NCI-H460 (cell line): ENCODE measurements around the gene RTP5.

DNA sequence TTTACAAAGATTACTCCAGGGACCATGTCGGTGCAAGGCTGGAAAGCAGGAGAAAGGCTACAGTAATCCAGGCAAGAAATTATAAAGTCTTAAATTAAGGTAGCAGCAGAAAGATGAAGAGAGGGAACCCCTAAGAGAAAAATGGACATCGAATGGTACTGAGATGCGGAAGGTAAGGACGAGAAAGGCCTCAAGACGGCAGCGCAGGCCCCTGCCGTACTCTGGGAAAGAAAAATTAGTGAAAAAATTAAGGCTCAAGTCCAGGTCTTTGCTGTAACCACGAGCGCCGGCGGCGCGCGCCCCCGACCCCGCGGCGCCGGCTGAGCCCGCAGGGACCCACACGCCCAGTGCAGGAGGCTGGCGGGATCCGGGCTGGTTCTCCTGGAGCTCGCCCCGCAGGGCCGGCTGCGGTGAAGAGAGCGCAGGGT is 584 bp downstream of the PASK start:
RAMPAGE:
- cytosol, long total RNA, result no peak
- long total RNA, result no peak
- nucleus, long total RNA, result no peak

DNA sequence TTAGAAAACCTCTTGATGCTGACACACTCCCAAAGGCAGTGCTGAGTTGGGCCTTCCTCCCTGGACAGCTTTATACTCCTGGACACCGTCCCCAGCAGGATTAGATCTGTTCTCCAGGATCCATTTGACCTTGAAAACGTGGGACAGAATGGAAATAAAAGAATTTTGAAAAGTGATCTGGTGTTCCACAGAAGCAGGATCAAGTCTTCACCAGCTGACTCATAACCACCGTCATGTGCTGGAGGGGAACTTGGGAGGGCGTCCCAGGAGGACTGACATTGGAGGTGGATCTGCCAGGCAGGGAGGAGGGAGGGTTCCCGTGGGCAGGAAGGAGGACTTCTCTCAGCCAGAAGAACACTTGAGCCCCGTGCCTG is 11.2 kb downstream of the PPP1R7 start:
RAMPAGE:
- cytosol, long total RNA, result no peak
- long total RNA, result no peak
- nucleus, long total RNA, result no peak

DNA sequence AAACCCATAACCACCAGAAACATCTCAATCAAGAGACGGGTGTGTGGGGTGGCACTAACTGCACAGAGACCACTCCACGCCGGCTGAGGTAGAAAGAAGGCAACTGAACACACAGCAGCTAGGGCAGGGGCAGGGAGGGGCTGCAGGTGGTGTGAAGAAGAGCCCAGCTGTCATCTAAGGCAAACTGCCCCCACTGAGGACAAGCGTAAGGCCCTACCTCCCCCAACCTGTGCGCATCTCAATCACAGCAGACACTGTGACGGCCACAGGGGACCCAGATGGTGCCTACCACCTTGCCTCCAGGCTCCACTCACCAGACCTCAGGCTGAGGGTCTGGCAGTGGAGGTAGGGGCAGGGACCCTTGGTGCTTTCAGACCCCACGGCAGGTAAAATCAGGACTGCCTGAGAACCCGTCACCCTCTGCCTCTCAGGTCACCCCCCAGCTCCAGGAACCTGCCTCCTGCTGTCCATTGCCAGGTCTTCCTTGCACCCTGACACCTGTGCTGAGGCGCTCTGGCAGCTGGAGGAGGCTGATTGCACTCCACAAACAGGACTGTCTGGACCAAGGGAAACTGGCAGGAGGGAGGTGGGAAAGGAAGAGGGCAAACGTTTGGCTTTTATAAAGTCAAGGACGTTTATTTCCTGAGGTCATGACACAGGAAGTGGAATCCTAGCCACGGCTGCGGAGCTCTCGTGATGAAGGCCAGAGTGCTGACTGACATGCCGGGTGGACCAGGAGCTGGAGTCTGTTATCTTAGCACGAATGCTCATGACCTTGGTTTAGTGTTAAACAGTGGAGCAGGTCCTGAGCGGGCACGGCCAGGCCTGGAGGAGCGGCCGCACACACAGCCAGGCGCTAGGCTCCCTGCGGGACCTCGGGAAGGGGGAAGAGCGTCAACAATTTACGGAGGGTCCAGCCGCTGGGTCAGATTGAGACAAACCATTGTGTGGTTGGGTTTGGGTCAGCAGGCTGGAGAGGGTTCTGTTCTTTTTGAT is 40.4 kb downstream of the ANO7 start:
RAMPAGE:
- cytosol, long total RNA, result no peak
- long total RNA, result no peak
- nucleus, long total RNA, result no peak

DNA sequence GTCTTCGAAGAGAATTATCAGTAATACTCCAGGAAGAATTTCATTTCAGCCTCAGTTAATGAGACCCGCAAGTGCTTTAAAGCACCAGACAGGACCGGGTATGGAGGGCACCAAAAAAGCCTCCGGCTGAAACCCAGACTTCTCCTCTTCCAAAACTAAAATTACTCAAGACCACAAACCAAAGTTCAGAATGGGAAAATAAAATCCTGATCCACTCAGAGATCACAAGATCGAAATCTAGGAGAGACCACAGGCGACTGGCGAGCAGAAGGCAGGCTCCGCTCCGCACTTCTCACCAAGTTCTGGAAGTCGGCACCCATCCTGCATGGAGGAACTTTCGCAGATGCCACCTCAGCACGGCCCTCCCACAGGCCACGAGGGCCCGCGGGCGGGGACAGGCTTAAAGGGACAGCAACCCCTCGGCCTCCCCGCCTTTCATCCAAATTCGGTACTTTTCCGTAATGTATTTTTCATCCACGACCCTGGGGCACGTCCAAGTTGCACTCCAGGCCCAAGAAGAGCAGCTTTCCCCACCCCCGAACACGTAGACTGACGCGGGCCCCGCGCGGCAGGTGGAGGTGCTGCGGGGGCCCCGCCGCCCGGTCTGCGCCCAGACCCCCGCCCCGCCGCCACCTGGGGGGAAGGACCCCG is 43.7 kb downstream of the HDLBP start:
RAMPAGE:
- cytosol, long total RNA, result no peak
- long total RNA, result no peak
- nucleus, long total RNA, result no peak

DNA sequence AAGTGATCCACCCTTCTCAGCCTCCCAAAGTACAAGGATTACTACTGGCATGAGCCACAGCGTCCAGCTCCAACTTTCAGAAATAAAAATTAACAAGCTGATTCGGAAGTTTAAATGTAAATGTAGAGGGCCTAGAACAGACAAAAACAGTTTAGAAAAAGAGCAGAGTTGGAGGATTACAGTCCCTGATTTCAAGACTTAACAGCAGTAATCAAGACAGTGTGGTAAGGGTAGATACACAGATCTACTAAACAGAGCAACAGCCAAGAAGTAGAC is 15.8 kb downstream of the SEPTIN2 start:
RAMPAGE:
- cytosol, long total RNA, result no peak
- long total RNA, result no peak
- nucleus, long total RNA, result no peak

DNA sequence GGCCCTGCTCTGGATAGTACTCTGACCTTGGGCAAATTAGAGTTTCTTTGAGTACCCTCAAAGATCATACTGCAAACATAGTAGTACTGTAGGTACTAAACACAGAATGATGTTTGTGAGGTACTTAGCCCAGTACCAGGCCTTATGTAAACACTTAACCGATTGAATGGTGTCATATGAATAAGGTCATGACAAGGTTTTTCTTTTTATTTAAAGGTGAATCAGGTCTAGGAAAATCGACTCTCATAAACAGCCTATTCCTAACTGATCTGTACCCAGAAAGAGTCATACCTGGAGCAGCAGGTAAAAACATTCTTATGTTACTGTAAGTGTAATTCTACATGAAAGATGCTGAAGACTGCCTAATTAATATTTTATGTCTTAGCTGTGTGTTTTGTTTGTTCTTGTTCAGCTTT is 19.2 kb downstream of the SEPTIN2 start:
RAMPAGE:
- cytosol, long total RNA, result no peak
- long total RNA, result no peak
- nucleus, long total RNA, result no peak

DNA sequence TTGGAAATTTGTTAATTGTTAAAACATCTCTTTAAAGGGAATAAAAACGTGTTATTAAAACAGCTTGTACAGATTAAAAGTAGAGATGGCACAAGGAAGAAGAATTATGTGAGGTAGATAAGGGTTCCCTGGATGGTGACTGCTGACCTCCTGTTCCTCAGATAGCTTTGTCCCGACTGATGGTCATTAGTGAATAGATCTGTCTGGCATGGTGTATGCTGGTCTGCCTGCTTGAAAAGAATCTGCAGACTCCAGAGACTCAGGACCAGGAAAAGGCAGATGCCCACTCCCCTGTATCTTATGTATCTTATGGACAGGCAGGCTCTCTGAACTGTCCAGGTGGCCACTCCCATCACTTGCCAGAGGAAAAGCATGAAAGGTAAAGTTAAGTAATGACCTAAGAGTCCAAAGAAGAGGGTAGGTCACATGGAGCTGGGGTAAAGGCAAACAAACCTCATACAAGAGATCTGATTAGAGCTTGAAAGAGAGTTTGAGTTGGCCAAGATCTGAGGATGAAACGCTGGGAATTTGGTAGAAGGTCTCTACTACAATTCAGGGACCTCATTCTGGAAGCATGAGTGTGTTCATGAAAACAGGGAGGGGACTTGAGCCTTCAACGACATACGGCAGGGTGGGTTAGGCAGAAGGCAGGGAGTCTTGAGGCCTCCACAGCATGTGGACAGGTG is 5.4 kb upstream of the FARP2 start:
RAMPAGE:
- cytosol, long total RNA, result no peak
- long total RNA, result no peak
- nucleus, long total RNA, result no peak

RAMPAGE:
- cytosol, long total RNA, result no peak
- long total RNA, result no peak
- nucleus, long total RNA, result no peak
Observed at GRCh38 chr2:241559277-241559785, 786 bp downstream of the BOK start.

DNA sequence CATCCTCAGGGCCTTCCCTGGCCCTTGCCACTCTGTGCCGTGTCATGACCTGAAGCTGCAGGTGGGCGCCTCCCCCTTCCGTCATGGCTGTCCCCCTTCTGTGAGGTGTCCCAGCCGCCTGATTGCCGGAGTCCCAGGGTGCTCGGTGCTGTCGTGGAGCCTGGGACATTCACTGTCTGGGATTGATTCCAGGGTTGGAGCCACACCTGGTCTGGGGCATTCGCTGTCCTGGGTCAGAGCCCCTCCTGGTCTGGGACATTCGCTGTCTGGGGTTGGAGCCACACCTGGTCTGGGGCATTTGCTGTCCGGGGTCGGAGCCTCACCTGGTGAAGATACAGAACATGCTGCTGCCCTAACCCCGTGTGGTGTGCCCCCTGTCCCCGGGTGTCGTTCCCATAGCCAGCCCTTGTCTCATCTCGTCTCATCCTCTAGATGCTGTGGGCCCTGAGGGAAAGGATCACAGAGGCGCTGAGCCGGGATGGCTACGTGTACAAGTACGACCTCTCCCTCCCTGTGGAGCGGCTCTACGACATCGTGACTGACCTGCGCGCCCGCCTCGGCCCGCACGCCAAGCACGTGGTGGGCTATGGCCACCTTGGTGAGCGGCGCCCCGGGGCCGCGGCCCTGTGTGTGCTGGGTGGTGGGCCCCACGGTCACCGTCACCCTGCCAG is 21.1 kb upstream of the GAL3ST2 start:
RAMPAGE:
- cytosol, long total RNA, result no peak
- long total RNA, result no peak
- nucleus, long total RNA, result no peak

DNA sequence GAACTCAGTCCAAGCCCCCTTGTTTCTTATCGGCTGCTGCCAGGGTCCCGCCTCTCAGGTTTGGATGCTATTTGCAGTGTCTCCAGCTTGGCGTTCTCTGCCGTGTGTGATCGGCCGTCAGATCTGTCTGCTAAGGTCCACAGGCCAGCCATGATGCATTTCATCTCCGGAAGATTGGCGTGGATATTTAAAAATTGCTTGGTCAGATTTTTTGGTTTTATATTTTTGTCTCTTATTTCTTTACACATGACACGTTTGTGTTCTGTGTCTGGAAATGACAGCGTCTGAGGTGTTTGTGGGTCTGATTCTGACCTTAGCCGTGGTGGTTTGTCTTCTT is 14.1 kb upstream of the GAL3ST2 start:
RAMPAGE:
- cytosol, long total RNA, result no peak
- long total RNA, result no peak
- nucleus, long total RNA, result no peak

GRCh38 chr2:241797324-241798077 is 11.5 kb upstream of the NEU4 start:
RAMPAGE:
- cytosol, long total RNA, result no peak
- long total RNA, result no peak
- nucleus, long total RNA, result no peak

DNA sequence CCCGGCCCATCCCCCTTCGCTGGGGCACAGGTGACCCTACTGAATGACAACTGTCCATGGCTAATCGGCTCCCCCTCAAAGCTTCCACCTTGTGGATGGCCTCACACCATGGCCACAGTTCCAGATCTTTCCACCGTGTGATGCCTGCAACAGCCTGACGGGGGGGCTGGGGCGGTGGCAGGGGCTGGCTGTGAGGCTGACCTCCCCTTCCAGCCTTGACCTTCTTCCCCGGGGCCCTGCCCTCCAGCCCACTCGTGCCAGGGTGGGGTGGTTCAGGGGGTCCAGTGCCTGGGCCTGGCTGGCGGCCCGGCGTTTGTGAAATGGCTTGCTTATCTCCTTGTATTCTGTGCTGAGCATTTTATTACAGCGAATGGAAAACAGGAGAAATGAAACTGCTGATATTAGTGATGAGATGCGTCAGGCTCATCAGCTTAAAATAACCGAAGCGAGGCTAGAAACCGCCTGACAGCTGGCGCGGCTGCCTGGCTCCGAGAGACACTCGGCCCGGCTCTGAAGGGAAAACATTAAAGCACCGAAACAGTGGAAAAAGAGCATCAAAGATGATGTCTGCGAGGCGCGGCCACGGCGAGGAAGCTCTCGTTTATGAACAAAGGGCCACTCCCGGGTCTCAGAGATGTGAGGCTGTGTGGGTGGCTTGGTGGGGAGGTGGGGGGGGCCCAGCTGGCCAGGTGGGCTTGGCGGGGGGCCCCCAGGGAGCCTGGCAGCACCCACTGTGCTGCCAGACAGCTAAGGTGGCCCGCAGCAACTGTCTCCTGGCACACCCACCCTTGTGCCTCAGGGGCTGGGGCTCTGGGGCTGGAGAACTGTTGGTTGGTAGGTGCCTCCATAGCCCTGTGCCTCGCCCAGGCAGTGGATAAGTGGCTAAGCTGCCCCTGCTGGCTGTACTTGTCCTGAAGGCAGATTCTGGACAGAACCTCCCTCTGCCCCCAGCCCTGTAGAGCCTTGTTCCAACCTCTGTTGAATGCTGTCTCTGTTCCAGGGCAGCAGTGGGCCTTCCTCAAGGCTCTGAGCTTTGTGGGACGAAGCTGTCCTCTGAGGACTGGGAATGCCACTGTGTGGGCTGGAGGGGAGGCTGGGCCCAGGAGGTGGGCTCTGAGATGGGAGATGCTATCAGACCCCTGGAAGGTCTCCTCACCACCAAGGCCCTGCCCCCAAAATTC is 1.1 kb upstream of the PDCD1 start:
RAMPAGE:
- cytosol, long total RNA, result no peak
- long total RNA, result no peak
- nucleus, long total RNA, result no peak

RAMPAGE:
- cytosol, long total RNA, result no peak
- long total RNA, result no peak
- nucleus, long total RNA, result no peak
Observed at GRCh38 chr2:241869457-241869846, at the start of gene RTP5. RTP5 (plus strand) TSS chr2:241869729.

DNA sequence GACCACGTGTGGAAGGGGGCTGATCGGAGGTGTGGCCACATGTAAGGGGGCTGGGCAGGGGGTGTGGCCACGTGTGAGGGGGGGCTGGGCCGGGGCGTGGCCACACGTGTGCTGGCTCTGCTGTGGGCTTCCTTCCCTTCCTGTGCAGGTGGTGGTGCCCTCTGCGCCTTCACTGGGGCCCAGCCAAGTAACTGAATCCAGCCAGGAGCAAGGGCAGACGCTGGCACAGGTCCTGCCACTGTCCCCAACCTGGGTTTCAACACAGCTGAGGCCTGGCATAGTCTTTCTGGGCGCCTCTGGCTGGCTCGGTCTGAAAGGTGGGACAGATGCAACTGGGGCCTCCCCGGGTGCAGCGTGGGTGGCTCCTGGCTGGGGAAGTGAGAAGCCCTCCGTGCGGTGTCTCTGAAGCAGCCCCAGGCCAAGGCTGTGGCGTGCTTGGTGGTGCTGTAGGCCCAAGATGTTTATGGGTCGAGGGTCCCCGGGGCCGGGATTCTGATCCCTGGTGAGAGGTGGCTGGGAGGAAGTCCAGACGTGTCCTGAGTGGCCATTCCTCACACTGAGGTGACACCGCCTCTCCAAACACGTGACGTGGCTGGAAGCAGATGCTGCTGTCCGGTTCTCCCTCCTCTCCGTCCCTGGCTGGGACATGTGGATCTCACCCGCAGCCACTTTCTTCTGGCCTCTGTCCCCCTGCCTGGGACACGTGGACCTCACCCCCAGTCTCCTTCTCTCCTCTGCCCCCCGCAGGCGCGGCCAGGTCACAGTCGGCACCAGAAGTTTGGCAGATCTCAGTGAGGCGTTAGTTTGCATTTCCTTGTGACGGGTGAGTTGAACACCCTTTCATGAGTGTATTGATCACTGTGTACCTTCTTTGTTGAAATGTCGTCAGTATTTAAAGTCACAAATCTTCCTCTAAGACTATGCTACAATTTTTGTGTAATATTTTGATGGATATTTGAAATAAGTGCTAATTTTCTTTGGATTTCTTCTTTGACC is 12.6 kb downstream of the RTP5 start:
RAMPAGE:
- cytosol, long total RNA, result no peak
- long total RNA, result no peak
- nucleus, long total RNA, result no peak

DNA sequence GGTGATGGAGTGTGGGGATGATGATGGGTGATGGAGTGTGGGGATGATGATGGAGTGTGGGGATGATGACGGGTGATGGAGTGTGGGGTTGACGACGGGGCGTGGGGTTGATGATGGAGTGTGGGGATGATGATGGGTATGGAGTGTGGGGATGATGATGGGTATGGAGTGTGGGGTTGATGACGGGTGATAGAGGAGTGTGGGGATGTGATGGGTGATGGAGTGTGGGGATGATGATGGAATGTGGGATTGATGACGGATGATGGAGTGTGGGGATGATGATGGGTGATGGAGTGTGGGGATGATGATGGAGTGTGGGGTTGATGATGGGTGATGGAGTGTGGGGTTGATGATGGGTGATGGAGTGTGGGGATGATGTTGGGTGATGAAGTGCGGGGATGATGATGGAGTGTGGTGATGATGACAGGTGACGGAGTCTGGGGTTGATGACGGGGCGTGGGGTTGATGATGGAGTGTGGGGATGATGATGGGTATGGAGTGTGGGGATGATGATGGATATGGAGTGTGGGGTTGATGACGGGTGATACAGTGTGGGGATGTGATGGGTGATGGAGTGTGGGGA is 68.9 kb upstream of the FAM240C start:
RAMPAGE:
- cytosol, long total RNA, result no peak
- long total RNA, result no peak
- nucleus, long total RNA, result no peak

DNA sequence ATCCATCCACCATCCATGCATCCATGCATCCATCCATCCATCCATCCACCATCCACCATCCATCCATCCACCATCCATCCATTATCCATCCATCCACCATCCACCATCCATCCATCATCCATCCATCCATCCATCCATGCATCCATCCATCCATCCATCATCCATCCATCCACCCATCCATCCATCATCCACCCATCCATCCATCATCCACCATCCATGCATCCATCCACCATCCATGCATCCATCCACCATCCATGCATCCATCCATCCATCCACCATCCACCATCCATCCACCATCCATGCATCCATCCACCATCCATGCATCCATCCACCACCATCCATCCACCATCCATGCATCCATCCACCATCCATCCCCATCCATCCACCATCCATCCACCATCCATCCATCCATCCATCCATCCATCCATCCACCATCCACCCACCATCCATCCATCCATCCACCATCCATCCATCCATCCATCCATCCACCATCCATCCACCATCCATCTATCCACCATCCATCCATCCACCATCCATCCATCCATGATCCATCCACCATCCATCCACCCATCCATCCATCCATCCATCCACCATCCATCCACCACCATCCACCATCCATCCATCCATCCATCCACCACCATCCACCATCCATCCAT is 89.8 kb upstream of the FAM240C start:
RAMPAGE:
- cytosol, long total RNA, result no peak
- long total RNA, result no peak
- nucleus, long total RNA, result no peak

DNA sequence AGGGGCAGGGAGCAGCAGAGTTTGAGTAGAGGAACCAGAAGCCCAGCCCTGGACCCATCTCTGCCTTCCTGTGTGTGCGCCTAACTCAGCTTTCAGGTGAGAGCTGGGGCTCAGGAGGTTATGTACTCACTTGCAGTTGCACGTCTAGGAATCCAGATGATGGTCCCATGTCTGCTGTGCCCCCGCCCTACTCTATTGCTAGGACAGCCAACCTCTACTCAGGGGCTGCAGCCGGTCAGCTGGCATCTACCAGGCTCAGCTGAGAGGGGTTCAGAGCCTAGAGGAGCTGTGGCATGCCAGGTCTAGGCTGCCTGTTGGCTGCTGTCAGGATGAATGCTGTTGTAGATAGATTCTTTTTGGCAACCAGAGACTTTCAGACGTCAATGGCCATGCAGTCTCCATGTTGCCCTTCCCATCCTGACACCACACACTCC is 183.7 kb upstream of the FAM240C start:
RAMPAGE:
- cytosol, long total RNA, result no peak
- long total RNA, result no peak
- nucleus, long total RNA, result no peak